SUDHL5 (cell line): ENCODE data around the gene CRYBB1.

- PRO-cap = no peak
Measured at GRCh38 chr22:24969687-24970356, 17.3 kb downstream of the KIAA1671 start.

DNA sequence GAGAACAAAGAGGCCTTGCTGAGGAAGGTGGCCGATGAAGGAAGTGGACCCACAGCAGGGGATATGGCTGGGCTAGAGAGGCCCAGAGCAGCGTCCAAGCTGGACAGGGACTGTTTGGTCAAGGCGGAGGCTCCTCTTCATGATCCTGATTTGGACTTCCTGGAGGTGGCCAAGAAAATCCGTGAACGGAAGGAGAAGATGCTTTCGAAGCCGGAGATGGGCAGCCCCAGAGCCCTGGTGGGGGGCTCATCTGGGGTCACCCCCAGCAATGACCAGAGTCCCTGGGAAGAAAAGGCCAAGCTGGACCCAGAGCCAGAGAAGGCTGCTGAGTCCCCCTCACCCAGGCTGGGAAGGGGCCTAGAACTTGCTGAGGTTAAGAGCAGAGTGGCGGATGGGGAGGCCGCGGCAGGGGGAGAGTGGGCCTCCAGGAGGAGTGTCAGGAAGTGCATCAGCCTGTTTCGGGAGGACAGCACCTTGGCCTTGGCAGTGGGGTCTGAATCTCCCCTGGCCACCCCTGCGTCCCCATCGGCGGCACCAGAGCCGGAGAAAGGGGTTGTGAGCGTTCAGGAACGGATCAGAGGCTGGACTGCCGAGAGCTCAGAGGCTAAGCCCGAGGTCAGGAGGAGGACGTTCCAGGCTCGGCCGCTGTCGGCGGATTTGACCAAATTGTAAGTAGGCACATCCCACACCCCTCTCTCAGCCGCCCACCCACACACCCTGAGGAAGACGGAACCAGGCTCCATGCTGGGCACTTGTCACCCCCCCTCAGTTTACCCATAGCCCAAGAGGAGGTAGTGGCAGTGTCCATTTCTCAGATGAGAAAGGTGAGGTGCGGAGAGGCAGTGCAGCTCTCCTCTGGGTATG lies 76.6 kb downstream of the KIAA1671 start:
- PRO-cap = no peak

- PRO-cap = no peak
Measured at GRCh38 chr22:25040869-25041671, 88.6 kb downstream of the KIAA1671 start.

- PRO-cap = no peak
Measured at GRCh38 chr22:25068764-25069320, 116.3 kb downstream of the KIAA1671 start.

DNA sequence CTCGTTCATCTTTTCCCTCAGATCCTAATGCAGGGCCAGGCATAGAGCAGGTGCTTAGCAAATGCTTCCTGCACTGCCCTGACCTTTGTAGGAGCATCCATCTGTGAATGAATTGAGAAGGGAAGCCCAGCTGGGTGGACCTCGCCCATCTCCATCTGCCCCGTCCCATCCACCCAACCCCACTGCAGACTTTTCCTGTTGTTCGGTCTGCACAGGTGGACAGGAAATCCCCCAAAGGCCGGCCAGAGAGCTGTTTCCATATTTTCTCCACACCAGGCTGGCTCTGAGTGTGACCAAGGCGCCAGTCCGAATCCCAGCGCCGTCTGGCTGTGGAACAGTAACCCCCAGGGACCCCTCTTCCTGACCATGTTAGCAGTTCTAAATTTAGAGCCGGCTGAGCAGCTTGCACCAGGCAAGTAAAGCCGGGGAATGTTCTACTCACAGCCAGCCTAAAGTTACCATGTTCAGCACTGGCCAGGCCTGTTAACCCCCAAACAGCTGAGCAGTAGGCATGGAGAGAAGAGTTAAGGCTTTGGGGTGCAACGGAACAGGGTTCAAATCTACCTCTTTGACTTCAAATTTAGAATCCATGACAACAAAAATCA lies 113.1 kb upstream of the CRYBB3 start:
- PRO-cap = no peak

DNA sequence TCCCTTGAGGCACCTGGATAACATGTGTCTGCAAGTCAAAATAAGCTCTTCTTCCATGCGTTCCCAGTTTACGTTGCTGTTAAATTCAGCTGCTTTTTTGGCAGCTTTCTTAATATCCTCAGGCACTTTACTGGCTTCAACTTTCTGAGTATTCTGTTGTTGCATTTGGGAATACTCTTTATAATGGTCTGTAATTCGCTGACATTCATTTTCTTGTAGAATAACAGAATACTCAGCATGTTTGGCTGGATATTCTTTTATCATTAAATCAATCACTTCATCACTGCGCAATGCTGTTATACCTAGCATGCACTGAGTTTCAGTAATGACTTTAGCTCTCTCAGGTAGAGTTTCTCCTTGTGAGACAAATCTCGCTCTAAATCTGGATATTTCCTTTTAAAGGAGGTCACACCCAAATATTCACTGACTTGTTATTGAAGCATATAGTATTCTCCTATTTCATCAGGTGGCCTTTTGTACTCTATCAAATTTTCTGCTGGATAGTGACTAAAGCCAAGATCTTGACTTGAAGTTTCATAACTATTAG lies 130.5 kb downstream of the CRYBB2 start:
- PRO-cap = no peak

DNA sequence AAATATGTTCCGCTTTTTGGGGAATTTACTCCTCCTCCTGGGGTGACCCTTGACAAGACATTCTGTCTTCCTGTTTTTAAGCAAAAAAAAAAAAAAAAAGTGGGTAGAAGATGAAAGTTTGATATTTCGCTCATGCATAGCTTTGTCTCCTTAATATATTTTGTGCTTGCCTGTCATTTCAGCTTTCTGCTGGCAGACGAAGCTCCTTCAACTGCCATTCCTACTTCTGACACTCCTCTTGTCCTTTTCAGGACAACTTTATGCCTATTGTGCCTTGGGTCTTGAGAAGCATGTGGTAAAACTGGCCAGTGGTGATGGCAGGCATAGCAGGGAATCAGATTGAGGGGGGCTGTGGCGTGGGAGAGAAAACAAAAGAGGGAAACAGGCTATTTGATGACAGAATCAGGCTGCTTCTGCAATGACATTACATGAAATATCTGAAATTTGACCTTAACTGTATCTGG lies 1.3 kb upstream of the GRK3 start:
- PRO-cap = no peak

GRCh38 chr22:25761946-25762706 lies 20.1 kb downstream of the MYO18B start:
- PRO-cap = no peak

DNA sequence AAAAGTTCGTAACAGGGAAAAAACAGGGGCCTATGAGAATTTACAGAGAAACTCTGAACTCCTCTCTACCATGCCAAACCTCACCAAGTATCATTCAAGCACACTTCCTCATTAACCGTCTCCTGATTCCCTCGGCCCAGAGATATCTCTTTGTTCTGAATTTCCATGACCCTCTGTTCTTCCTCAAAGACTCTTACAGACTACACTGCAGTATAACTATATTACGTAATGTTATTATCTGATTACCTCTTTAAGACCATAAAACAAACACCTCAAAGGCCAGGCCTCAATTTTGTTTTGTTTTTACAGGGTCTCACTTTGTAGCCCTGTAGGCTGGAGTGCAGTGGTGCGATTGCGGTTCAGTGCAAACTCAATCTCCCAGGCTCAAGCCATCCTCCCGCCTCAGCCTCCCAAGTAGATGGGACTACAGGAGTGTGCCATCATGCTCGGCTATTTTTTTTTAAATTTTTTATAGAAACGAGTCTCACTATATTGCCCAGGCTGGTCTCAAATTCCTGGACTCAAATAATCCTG lies 3.6 kb downstream of the HPS4 start:
- PRO-cap = bidirectional peak, plus-strand start at position 103 of the sequence, minus-strand start at position 92 of the sequence; bidirectional peak, plus-strand start at position 316 of the sequence, minus-strand start at position 175 of the sequence

DNA sequence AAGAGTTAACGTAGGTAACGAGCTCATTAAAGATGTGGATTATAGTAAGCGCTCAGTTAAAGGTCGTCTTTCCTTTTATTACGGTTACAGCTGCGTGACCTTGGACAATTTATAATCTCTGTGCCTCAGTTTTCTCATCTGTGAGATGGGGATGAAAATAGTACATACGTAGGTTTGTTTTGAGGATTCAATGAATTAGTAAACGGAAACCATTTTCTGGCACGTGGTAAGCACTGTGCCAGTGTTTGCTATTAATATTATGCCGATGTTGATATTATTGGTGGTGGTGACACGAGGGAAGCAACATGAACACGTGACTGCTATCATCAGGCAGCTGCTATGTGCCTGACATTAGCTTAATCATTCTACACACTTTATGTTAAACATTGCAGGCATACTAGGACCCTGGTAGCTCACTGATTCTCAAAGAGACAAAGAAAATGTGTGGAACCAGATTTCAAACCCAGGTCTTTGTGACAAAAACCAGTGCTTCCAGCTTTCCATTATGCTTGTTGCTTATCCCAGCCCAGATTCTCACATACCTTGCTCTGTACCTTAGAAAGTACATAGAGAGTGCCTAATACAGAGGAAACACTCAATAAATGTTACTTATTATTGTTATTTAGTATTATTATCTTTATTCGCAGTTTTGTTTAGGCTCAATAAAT lies 670 bp downstream of the SRRD start:
- PRO-cap = no peak

DNA sequence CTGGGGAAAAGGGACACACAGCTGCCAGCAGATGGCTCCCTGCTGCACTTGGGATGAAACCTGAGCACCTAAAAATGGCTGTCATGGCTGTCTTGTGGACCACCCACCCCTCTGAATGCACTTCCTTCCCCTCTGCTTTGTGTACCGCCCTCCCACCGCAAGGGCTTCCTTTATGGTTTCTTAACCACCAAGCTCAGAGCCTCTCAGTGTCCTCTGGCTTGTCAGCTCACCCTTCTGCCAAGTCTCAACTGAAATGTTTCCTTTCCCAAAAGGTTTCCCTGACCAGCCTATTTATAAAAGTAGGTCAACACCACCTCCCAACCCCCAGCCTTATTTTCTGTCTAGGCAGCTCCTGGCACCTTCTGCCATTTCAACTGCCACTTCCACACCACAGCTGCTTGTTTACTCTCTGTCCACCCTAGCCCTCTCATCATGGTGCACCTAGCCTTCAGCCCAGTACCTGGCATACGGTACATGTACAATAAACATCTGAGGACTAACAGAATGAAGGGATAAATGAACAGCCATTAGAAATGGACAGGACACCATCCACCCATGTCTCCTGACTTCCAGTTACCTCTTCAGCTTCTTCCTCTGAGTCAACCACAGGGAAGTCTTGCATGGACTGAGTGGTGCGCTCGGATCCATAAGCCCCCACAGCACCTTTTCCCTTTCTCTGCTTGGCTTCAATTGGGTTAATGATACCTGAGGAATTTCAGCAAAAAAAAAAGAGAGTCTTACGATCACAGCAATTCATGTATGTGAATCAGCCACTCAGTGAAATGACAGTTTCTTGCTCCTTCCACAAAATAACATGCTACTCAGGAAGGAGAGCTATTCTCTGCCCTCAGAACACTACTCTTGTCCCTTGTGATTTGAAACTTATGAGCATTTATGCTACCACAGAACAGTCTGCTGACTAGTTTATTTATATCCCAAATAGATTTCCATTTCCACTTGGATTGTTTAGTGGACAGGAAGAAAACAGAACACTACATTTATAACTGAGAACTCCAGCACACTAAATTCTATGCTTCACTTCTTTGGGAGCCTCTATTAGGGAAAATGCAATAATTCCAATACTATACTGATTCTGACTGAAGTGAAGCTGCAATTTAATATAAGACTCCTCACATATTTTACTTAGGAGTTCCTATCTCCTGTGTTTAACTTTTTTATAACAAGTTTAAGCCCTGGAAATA lies 8.8 kb downstream of the TFIP11 start:
- PRO-cap = no peak

DNA sequence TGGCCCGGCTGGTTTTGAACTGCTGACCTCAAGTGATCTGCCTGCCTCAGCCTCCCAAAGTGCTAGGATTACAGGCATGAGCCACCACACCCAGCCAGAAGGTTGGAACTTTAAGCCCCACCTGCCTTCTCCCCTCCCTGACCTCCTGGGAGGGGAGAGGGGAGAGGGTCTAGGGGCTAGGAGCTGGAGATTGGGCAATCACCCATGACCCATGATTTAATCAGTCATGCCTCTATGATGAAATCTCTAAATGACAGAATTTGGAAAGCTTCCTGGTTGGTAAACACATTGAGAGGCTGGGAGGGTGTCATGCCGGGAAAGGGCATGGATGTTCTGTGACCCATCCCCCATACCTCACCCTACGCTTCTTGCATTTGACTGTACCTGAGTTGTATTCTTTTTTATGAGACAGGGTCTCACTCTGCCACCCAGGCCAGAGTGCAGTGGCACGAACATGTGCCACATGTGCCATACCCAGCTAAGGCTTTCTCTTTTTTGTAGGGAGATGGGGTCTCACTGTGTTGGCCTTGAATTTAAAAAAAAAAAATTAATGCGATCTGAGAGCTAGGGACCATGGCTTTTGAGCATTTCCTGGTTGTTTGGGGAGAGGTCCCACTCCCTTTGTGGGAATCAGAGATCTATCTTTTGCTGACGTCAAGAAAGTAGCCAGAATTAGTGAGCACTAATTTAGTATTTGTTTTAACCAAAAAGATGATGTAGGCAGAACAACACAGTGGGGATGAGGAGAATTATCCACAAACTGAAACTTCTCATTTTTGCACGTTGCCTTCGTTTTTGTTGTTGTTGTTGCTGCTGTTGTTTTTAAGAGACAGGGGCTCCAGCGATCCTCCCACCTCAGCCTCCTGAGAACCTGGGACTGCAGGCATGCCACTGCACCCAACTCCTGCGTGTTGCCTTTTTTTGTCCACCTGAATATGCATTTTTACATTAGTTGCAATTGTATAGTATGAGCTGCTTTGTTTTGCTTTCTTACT lies 17.4 kb upstream of the TFIP11 start:
- PRO-cap = no peak

DNA sequence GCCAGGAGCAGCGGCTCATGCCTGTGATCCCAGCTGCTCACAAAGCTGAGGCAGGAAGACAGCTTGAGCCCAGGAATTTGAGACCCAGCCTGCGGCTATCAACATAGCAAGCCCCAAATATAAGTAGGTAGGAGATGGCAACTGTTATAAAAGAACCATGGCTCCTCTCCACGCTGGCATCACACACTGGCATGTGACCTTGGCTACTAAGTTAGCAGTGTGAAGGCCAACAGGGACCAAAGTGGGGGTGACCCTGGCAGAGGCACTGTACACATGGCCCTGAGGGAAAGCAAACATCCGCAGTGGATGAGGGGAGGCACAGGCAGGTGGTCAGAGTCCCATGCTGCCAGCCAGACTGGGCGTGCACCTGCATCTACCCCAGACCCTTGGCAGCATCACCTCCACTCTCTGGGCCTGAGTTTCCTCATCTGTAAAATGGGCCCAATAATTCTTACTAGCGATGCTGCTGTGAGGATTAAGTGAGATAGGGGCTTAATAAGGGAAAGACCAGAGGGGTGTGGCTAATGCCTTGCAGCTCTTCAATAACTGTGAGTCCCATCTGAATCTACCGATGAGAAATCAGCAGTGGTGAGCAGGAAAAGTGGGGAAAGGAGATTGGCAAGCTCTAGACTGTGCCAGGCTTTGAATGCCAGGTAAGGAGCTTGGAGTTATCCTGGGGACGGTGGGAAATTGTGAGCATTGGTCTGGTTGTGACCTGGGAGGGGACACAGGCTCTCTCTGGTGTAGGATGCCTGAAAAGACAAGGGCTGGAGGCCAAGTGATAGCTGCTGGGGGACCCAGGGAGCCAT lies 32.8 kb downstream of the TPST2 start:
- PRO-cap = no peak

GRCh38 chr22:26560676-26561116 lies 29.2 kb downstream of the TPST2 start:
- PRO-cap = no peak

DNA sequence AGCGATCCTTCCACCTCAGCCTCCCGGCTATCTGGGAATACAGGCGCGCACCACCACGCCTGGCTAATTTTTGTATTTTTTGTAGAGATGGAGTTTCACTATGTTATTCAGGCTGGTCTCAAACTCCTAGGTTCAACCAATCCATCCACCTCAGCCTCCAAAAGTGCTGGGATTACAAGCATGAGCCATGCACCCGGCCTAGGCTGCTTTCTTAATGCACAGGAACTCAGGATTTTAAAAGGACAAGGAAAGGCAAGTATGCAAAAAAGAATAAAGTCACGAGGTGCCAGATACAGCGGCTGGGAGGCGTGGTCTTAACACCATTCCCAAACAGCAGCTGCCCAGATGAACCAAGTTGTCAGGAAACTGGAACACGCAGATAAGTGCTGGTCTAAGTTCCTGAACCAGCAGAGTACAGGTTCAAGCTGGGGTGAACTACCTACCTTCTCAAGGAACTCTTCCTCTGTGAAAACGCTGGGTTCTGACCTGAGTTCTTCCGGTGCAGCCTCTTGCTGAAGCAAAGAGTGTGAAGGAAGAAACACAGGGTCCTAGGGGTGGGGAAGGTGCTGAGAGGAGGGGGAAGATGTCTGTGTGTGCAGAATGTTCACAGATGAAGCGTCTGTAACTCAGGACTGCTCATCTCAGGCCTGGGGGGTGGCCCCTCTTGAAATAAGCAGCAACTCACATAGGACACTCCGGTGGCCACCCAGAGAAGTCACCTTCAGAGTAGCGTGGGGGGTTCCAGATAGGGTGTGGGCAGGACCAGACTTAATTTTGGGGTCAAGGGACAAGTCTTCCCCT lies 3.4 kb downstream of the TPST2 start:
- PRO-cap = no peak

- PRO-cap = no peak
Measured at GRCh38 chr22:26617688-26618257, at the start of gene CRYBB1. CRYBB1 (minus strand) TSS chr22:26618027.

GRCh38 chr22:26643543-26643973 lies 21.8 kb downstream of the CRYBA4 start:
- PRO-cap = no peak

- PRO-cap = no peak
Measured at GRCh38 chr22:27435806-27436328, 365.7 kb downstream of the MN1 start.

DNA sequence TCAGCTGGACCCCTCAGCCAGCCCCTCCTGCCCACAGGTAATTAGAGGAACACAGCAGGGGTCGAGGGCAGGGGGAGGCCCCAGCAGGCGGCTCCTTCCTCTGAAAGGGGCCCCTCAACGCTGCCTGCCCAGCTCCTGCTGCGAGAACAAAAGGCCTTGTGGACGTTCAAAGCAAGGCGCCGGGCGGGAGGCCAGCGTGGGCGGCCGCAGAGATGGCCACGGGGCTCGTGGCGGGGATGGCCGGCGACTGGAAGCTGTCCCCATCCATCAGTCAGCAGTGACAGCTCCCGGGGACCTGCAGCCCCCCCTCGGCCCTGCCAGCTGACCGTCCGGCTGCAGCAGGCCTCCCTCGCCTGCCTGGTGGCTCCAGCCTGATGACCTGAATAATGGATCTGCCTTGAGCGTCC lies 159.4 kb downstream of the MN1 start:
- PRO-cap = no peak

DNA sequence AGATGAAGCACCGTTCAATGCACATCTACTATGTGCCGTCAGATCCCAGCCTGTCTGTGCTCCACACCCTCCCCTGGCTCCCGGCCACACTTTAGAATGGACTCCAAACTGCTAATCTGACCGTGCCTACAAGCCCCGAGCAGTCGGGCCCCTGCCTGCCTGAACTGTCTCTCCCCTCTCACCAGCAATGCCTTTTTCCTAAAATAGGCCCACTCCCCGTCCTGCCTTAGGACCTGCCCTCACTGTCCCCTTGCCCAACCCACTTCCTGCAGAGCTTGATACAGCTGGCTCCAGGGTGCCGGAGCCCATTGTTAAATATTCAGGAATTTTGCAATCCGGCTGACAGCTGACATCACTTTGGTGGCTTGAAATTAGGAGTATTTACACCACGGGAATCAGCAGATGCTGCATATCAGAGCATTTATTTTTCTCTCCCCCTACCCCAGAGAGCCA lies 21.4 kb downstream of the MN1 start:
- PRO-cap = no peak